Ileum (tissue), 1 donor: ENCODE data around the genes NEIL3 and DCTD.

GRCh38 chr4:173547798-173548161 lies 17.8 kb upstream of the HAND2 start:
- PRO-cap, result no peak

GRCh38 chr4:173947565-173948028 lies 335.9 kb downstream of the FBXO8 start:
- PRO-cap, result no peak

DNA sequence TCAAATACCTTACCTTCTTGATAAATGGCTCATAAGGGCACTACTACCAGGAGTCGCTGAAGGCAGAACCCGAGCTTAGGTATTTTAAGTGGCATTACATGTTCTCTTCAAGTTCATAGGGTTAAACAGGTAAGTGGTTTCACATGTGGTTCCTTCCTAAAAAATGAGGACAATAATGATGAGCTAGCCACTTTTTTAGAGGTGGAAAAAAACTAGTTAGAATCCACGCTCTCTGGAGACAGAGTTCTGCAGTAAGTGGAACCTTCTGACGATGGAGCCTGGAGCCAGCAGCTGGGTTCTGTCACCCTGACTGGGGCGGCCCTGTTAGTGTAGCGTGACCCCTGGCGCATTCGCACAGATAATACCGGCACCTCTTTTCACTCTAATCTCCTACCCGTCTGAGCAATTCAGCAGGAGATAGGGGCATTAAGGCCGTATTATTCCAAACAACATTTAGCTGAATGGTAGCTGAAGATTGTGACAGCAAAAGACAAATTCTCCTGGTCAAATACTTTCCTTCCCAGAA lies 292.7 kb downstream of the FBXO8 start:
- PRO-cap, result no peak

DNA sequence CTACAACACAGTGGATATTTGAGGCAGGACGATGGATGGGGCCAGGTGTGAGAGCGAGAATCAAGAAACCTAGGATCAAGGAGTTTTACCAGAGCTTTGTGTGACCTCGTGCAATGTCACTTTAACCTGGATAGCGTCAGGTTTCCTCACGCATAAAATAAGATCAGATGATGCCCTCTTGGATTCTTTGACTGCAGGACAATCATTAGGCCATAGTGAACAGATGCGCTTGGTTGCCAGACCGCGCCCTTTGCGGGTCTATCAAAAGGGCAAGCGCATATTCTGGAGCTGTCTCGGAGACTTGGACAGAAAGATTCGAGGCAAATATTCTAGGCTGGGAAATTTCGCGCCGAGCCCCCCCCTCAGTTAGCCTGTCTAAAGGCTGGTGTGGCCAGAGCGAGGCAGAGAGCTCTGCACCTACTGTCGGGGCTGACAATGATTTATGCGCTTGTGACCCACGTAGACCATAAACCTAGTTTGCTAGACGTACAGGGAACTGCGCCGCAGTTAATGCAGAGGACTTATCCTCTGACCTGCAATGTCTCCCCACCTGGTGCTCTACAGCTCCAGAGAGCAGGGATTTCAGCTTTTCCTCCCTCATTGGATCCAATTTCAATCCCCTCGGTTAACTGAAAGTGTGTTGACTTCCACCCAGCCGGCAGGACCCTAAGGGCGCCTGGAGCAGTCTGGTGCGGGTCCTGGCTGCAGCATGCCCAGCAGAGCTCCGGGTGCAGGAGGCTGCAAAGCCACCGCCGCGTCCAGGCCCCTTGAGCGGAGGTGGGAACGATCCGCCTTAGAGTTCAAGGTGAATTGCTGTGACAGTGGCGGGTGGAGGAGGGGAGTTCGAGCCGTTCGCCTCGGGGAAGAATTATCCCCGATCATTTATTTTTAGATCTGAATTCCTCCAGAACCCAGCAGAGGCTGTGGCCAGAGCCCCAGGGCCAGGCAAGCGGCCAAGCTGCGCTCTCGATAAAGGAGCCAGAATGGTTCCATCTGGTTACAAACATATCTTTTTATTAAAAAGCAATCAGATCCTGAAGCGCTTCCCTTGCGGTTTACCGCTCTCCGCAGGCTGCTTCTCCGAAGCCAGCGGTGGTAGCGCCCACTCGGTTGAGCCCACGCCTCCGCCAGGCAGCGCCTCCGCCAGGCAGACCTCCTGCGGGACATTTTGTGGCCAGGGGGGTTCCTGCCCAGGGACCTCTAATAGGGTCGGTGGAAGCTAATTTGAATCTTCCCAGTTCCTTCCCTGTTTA lies 66.2 kb downstream of the FBXO8 start:
- PRO-cap, result no peak

GRCh38 chr4:174284591-174284801 lies 785 bp downstream of the CEP44 start:
- PRO-cap, result unidirectional peak, minus-strand start at chr4:174284681

DNA sequence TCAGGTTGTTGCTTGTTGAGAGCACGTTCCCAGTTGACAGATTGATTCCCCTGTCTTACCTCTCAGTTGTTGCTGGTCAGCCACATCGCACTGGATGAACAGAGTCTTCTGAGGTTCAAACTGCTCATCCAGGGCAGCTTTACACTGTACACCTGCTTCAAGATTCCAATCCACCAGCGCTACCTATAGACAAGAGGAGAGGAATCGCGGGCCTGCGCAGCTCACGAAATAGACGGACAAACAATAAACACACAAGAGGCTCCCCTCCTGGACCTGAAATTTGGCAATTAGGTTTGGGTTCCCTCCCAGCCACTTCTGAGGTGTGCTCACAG lies 437 bp downstream of the HPGD start:
- PRO-cap, result bidirectional peak, plus-strand start at position 192 of the sequence, minus-strand start at position 92 of the sequence

- PRO-cap, result no peak
Measured at GRCh38 chr4:176327081-176327295, 7.2 kb downstream of the SPCS3 start.

GRCh38 chr4:176329727-176330673 lies 10.2 kb downstream of the SPCS3 start:
- PRO-cap, result no peak

- PRO-cap, result no peak
Measured at GRCh38 chr4:176726934-176727189, 65.9 kb downstream of the VEGFC start.

DNA sequence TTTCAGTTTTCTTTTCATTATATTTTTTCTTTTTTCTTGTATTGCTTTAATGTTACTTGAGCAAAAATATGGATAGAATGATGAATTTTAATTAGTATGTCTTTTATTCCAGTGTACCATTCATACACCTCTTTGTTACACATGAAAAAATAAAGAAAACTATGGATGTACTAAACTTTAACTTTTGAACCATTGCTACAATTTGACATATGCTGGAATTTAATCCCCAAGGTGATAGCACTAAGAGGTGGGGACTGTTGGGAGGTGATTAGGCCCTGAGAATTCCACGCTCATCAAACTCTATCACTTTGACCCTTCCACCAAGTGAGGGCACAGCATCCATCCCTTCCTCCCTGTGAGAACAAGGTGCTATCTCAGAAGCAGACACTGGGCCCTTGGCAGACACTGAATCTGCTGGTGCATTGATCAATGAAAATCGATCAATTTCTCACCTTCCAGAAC lies 112.8 kb upstream of the VEGFC start:
- PRO-cap, result no peak

GRCh38 chr4:177309588-177310507 lies at the start of gene NEIL3:
Gene NEIL3 (plus strand): TSS chr4:177309874.
- PRO-cap, result bidirectional peak, plus-strand start at chr4:177309836, minus-strand start at chr4:177309719

DNA sequence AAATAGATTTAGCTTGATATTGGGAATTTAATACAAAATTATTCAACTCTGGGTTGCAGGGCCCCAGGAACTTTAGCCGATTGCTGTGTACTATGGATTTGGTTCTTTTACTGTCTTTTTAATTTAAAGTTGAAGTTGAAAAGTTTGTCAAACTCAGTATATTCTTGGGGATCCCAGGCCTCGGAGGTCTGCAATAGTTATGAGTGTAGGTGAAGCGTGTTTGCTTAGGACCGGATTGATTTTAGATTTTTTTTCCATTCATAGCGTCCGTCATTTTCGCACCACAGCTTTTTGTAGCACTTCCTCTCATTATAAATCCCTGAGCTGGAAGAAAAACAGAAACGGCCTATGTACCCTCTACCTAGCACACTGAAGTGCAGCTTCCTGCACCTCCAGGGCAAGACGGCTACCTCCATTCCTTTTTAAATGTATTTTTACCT lies 433 bp upstream of the AGA start:
- PRO-cap, result no peak

- PRO-cap, result no peak
Measured at GRCh38 chr4:180057482-180057823, 2185.7 kb upstream of the TENM3 start.

GRCh38 chr4:180153896-180154360 lies 2089.3 kb upstream of the TENM3 start:
- PRO-cap, result no peak

GRCh38 chr4:181258654-181258981 lies 984.6 kb upstream of the TENM3 start:
- PRO-cap, result no peak

- PRO-cap, result no peak
Measured at GRCh38 chr4:181549118-181549590, 694.0 kb upstream of the TENM3 start.

GRCh38 chr4:182447742-182448324 lies 204.6 kb downstream of the TENM3 start:
- PRO-cap, result no peak

GRCh38 chr4:182917203-182918253 lies at the start of gene DCTD:
Gene DCTD (minus strand): TSS chr4:182917386.
- PRO-cap, result bidirectional peak, plus-strand start at chr4:182917438, minus-strand start at chr4:182917362; bidirectional peak, plus-strand start at chr4:182917576, minus-strand start at chr4:182917611

GRCh38 chr4:183270875-183271314 lies 49.2 kb downstream of the CLDN22 start:
- PRO-cap, result no peak

GRCh38 chr4:183503024-183503552 lies 1.8 kb upstream of the ING2 start:
- PRO-cap, result no peak